Measurements from ENCODE around the gene ZMIZ2.

DNA sequence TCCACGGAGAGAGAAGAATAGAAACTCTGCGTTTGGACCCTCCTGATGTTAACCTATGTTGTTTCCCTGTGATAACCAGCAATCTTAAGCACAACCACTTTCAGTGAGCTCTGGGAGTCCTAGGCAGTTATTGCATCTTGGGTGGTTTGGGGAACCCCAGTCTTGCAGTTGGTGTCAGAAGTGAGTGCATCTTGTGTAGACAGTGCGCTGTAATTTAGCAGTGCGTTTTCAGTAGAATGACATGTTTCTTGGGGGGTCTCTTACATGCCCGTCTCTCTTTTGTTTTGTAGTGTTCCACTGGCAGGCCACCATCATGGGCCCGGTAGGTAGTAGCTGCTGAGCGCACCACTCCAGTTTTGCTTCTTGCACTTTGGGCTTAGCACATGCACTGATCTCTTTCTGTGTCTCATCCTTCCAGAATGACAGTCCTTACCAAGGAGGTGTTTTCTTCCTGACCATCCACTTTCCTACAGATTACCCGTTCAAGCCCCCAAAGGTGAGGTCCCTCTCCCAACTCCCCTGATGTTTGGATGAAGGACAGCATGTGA, 16.4 kb downstream of the UBE2D4 start:
- RRBS: no CpG with 5 or more reads among the region's 8 CpGs

- RRBS: no CpG with 5 or more reads among the region's 6 CpGs
Observed at GRCh38 chr7:44045458-44046286, 1.2 kb downstream of the DBNL start.

DNA sequence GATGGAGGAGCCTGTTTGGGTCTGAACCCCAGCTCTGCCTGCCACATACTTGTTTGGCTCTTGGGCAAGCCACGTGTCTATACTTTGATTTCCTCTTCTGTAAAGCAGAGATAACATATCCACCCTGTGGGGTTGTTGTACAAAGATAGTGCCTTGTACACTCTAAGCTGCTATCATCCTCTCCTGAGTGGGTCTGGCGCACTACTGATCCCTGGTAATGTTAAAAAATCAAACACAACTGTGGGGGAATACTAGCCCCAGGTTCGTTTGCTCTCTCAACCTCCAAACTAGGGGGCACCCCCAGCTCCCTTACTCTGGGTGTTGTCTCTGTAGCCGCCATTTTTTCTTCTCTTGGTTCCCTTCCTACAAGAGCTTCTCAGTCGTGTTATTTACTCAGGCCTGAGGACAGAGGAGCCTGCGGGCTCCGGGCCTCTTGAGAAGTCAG, 1.1 kb downstream of the POLM start:
- RRBS: no CpG with 5 or more reads among the region's 7 CpGs

DNA sequence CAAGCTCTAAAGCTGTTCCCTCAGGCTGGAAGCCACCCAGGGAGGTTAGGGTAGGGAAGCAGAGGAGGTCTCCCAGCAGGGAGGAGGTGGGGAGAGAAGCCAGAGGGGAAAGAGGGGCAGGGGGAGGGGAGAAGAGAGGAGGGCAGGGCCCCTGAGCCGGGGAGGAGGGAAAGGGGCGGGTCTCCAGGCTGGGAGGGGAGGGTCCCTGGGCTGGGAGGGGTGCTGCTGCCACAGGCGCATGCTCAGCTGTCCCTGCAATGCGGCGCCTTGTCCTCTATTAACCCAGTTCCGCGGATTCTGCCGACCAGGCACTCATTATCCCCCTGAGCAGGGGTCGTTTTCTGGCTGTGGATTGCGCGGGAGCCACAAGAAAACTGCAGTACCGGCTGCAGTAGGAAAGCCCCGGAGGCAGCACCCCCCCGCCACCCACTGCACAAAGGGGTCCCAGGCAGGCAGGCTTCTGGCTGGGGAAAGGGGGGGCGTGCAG, 49.3 kb downstream of the CAMK2B start:
- RRBS: no CpG with 5 or more reads among the region's 15 CpGs

GRCh38 chr7:44384067-44384266, 58.6 kb upstream of the CAMK2B start:
- RRBS: no CpG with 5 or more reads among the region's 1 CpG

DNA sequence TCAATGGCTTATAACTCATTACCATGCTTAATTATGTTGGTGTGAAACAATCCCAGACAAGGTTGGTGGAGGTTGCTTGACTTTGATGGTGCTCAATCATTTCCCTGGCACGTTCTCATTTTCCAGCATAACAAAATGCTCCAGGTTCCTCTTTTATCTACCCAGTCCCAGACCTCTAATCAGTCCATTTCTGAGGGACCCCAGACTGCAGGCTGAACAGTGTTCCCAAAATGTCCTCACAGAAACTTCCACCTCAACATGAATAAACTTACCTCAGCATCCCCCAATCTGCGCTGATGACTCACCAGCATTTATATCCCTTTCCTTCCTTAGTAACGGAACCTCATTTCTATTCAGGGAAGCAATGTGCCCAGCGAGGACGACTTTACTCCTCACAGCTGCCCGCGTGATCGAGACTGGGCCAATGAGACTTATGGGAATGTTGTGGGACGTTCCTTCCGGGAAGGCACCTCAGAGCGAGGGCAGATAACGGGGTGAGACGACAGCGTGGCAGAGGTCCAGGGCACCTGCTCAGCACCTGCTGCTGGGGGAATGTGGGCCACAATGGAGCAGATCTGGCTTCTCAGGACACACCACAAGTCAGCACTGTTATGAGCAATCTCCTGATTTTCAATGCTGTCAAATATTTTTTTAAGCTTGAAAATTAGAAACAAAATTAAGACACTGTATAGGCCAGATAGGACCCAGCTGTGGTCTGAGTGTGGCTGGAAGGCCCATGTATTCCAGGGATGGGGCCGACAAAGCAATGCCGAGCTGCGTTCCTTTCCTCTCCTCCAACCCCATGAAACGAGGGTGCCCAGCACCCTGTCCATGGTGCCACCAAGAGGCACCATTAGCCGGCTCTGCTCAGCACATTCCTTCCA, 73.2 kb upstream of the CAMK2B start:
- RRBS: no CpG with 5 or more reads among the region's 19 CpGs

- RRBS: no CpG with 5 or more reads among the region's 2 CpGs
Observed at GRCh38 chr7:44595989-44596379, 10.4 kb upstream of the OGDH start.

DNA sequence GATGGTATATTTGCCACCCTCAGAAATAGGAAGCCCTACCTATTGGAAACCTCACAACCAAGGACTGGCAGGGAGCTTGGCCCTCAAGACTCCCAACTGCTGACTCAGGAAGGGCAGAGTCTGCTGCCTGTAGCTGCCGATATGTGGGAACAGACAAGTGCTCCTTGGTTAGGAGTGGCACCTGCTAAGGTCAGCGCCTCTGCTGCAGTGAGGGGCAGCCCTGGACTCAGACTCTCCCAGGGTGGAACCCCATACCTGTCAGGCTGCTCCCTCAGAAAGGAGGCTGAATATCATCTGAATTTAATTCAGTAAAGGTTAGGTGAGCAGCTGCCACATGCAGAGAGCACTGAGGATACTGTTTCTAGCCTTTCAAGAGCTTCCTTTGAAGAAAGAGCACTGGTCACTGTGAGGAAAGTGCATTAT, 29.9 kb downstream of the OGDH start:
- RRBS: no CpG with 5 or more reads among the region's 2 CpGs

GRCh38 chr7:44748004-44749013, at the start of gene ZMIZ2:
Gene ZMIZ2, plus strand, starts transcription at chr7:44748847.
- RRBS: 2% methylated on average over 44 of the region's 100 CpGs

DNA sequence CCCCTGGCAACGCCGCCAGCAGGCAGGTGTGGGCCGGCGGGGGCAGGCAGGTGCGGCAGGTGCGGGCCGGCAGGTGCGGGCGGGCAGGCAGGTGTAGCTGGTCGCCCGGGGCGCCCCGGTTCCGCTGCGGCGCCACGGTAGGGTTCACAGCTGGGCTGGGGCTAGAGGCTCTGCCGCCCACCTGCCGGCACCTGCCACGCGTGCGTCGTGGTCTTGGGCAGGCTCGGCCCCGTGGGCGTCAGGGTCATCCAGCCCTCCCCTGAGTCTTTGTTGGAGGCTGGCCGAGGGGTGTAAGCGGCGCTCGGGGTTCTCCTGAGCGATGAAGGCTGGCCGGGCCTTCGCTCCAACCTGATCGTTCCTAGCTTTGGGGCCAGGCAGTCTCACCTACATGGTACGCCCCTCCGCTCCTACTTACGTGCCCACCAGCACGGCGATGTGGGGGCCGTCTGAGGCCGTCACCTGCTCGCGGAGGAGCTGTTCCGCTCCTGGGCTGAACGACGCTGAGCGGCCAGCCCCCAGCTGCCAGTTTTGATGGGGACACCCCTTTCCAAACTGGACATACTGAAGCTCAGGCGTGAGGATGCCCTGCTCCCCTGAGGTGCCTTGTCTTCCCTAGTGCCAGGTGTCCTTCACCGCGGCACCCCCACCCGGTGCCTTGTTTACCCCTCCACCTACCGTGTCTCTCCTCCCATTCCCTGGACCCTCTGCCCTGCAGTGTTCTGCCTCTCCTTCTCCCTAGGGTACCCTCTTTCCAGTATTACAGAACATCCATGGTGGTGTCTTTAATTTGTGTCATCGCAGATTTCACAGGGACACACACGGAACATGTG, 582 bp downstream of the ZMIZ2 start:
- RRBS: 2% methylated on average over 19 of the region's 54 CpGs

- RRBS: no CpG with 5 or more reads among the region's 22 CpGs
Observed at GRCh38 chr7:44769078-44770393, 20.9 kb downstream of the ZMIZ2 start.

- RRBS: no CpG with 5 or more reads among the region's 10 CpGs
Observed at GRCh38 chr7:44801530-44802655, 5.4 kb downstream of the PPIA start.

DNA sequence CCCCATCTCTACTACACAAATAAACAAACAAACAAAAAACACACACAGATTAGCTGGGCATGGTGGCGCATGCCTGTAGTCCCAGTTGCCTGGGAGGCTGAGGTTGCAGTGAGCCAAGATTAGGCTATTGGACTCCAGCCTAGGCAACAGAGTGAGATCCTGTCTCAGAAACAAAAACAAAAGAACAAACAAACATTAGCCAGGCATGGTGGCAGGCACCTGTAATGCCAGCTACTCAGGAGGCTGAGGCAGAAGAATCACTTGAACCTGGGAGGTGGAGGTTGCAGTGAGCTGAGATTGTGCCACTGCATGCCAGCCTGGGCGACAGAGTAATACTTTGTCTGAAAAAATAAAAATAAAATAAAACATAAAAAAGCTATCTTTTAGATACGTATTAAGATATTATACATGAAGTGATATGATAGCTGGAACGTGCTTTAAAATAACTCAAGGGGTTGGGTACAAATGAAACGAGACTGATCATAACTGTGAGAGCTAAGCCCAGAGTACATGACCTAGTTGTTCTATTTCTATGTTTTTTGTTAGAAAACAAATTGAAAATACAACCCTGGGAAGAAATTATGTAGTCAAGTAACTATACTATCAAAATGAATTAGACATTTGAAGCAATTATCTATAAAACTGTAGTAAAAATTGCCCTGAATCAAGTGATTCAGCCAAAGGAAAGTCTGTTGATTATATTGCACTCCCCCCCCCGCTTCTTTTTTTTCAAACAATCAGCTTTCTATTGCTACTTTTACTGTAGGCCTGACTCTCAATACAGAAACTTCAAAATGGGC, 16.9 kb downstream of the H2AZ2 start:
- RRBS: no CpG with 5 or more reads among the region's 6 CpGs

DNA sequence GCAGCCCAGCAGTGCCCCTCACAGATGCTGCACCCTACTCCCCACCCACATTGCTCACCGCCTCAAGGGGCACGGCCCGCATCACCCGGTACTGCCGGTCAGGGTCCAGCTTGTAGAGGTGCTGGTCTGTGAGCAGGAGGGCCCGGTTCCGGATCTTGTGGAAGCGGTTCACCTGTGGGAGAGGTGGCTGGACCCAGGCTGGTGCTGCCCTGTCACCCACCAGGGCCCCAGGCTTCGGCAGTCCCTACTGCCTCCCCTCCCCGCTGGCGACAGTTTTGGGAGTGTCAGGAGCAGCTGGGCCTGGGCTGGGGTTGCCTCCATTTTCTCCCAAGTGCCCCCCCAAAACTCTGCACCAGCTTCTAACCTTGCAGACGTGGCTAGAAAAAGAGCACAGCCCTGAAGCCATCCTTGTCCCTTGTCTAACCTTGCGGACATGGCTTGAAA, 14.8 kb downstream of the MYO1G start:
- RRBS: 100% methylated on average over 1 of the region's 13 CpGs

DNA sequence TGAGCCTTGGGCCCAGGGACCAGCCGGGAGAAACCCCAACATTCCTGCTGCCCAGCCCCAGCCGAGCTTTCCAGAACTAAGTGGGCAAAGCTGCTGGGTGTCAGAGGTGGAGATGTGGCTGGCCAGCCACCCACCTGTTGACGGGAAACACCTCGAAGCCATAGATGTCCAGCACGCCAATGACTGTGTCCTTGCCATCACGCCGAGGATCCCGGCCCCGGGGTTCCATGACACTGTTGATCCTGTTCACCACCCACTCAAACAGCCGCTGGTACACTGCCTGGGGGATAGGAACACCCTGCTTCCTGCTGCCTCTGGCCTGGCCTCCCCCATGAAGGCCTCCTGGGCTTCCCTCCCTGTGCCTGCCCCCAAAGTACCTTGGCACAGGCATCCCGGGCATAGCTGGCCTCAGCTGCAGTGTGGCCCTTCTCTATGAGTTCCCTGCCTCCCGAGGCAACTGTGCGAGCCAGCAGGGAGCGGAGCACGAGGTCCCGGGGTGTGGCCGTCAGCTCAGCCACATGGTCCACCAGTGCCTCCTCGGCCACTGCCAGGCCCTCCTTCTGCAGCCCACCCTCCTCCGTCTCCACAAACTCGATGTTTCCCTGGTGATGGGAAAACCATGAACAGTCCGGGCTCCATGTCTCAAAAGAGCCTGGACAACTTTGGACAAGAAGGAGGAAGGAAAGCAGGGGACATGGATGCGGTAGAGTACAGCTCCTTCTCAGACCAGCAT, 8.2 kb downstream of the MYO1G start:
- RRBS: 95% methylated on average over 5 of the region's 22 CpGs

- RRBS: no CpG with 5 or more reads among the region's 12 CpGs
Observed at GRCh38 chr7:44980596-44981503, 2.0 kb upstream of the MYO1G start.

GRCh38 chr7:44983314-44984357, 4.8 kb upstream of the MYO1G start:
- RRBS: no CpG with 5 or more reads among the region's 9 CpGs

DNA sequence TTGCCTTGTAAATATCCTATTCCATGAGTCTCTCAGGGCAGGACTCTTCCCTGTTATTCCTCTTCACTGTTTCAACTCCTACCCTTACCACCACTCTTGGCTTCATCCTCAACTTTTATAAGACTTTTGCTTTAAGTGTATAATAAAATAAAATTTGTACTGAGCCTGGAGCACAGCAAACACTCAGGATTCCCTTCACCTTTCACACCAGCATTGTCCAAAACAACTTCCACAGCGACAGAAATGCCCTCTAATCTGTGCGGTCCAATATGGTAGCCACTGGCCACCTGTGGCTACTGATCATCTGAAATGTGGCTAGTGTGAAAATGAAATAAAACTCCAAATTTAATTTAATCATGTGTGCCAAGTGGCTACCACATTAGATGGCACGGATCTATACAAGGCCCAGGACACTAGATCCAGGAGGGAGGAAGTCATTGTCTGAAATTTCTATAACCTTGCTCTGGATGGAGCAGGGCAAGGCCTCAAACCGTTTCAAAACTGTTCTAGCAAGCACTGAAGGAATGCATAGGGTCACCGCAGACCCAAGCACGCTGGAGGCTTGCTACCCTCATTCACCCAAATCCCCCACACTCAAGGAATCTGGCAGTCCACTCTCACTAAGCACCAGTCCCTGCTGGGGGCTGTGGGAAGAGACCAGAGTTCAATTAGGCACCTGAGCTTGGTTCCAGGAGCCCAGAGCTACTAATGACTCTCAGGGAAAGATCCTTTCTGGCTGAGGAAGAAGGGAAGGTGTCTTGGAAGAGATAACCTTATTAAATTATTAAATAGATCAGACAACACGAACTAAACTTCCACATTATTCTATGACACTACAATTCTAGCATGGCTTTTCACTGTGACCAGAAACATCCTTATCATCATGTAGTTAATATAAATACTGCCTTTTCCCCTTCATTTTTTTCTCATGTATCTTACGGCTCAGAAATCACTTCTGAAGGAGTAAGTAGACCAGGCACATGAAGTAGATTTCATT, 6.4 kb upstream of the MYO1G start:
- RRBS: no CpG with 5 or more reads among the region's 8 CpGs

DNA sequence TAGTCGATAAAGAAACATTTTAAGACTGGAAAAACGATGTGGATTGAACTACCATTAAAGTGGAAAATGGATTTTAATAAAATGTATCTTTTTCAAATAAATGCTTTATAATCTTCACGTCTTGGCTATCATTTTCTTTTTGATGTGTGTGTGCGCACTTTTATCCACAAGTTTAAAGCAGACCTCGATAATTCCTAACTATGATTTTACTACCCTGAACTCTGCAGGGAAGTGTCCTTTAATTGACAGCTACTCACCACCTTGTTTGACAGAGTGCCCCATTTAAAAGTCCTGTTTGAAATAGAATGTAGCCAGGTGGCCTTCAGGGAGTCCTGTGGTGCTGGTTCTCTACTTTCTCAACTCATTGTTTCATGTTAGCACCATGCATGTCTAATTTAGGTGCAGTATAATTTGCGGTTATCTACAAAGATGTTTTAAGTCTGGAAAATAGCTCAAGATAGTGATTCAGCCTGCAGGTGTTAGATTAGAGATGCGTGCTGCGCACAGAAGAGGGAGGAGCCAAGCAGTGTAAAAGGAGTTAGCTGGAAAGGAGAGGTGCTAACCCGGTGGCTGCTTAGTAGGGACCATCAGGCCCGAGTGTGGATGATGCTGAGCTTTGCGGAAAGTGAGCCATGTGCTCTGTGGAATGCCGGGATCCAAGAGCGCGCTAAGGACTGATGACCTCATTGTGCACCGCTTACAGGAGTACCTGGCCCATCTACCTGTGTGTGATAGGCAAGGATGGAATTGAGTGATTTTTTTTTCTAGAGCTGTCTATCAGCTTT, 1.1 kb downstream of the CCM2 start:
- RRBS: 51% methylated on average over 4 of the region's 15 CpGs

DNA sequence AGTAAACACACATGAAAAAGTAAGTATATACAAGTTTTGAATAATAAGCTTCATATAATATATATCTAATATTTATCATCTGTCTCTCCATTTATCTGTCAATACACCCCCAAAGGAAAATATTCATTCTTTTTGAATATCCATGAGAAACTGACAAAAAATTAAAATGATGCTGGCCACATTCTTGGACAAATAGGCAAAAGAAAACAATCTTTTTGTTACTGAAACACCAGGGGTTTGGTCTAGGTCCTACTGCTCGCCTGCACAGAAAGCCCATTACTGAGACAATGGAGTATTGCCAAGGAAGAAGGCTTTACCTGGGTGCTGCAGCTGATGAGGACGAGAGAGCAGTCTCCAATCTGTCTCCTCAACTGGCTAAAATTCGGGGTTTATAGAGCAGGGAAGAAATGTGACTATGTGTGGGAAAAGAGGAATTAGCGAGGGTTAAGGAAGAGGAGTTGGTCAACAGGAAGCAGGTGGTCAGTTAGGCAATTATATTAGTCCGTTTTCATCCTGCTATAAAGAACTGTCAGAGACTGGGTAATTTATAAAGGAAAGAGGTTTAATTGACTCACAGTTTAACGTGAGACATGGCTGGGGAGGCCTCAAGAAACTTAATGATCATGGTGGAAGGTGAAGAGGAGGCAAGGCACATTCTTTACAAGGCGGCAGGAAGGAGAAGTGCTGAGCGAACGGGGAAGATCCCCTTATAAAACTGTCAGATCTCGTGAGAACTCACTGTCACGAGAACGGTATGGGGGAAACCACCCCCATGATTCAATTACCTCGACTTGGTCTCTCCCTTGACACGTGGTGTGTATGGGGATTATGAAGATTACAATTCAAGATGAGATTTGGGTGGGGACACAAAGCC, 34.9 kb downstream of the RAMP3 start:
- RRBS: no CpG with 5 or more reads among the region's 14 CpGs